ENCODE data around the genes GDAP1L1 and KCNS1.

GRCh38 chr20:44153447-44154114 is 33.4 kb downstream of the JPH2 start:
- PRO-cap = no peak

- PRO-cap = no peak
These were observed 32.4 kb downstream of the JPH2 start for GRCh38 chr20:44154545-44155129.

DNA sequence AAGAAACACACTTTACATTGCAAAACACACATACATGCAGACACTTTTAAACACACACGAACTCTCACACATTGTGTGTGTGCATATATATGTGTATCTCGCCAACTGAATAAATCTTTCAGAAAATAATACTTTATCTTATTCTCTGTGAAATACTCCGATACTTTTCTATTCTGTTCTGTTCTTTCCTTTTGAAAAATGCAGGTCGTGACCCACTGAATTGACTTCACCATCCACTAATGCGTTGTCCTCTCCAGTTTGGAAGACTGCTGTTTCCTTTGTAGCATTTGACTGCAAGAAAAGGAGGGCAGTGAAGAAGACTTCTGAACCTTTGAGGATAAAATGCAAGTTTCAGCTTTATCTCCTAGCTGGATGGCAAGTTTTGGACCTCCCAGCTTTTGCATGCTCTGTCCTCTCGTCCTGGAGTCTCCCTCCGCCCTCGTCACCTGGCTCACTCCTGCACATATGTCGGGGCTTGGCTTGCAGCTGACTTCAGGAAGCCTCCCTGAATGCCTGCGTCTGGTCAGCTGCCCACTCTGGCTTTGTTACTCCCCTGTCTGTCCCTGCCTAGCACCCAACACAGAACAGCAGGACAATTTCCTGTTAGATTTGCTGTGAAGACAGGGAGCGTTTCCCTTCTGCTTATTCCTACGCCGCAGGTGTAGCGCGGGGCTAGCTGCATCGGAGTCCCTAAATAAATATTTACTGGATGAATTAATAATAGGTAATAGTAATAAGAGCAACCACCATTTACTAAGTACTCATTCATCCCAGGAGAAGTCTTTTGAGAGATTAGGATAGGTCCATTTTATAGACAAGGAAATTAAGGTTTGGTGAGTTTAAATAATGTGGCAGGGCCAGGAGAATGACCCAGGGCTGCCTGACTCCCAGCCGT is 5.5 kb downstream of the JPH2 start:
- PRO-cap = no peak

- PRO-cap = no peak
These were observed 954 bp downstream of the JPH2 start for GRCh38 chr20:44185950-44186518.

- PRO-cap = no peak
These were observed at the start of gene GDAP1L1 for GRCh38 chr20:44246917-44247738. TSS of gene GDAP1L1 (plus strand) at chr20:44247308.

- PRO-cap = no peak
These were observed 33.3 kb upstream of the TTPAL start for GRCh38 chr20:44442374-44442767.

GRCh38 chr20:44478184-44478586 is 2.5 kb downstream of the TTPAL start:
- PRO-cap = no peak

- PRO-cap = no peak
These were observed 30.4 kb downstream of the ADA start for GRCh38 chr20:44621063-44621566.

DNA sequence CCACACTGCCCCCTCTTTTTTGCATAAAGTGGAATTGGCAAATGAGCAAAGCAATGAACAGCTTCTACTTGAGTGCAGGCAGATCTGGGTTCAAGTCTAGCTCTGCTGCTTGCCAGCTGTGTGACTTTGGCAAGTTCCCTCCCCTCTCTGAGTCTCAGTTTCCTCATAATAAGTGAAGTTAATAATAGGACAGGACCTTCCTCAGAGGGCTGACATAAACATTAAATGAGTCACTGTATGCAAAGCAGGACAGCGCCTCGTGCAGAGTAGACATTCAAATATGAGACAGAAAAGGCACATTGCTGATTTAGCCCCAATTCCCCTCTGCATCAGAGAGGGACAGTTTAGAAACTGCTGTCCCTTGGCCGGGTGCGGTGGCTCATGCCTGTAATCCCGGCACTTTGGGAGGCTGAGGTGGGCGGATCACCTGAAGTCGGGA is 4.7 kb downstream of the ADA start:
- PRO-cap = no peak

DNA sequence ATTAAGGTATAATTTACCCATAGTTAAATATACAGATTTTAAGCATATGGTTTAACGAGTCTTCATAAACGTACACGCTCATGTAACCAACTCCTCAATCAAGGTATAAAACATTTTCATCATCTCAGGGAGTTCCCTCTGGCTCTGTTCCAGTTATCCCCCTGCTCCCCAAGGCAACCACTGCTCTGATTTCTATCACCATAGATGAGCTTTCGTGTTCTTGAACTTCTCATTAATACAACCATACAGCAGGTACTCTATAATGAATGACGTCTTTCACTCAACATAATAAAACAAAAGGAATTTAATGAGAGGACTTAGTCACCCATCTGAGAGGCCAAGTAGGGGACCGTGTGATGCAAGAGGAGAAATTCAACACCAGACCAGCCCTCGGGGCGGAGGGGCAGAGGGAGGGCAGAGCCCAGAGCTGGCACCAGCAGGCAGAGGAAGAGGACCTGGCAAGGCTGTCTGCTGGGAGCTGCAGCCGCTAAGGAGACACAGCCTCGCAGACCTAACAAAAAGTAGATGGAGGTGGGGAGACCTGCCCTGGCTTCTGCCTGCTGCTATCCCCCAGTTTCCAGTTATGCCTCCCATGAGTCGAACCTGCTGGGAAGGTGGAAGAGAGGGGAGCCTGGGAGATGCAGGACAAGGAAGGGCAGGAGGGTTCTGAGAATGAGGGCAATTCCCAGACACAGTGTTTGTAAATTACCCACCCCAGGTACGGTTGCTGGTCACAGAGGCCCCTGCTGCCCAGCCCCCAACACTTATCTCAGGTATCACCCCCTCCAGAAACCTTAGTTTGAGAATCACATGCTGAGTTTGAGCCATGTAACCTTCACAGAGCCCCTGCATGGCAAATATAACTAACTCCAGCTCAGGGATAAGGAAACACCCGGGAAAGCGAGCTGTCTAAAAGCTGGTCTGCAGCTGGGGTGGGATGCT is 13.8 kb downstream of the CCN5 start:
- PRO-cap = unidirectional peak, plus-strand start at position 433 of the sequence

DNA sequence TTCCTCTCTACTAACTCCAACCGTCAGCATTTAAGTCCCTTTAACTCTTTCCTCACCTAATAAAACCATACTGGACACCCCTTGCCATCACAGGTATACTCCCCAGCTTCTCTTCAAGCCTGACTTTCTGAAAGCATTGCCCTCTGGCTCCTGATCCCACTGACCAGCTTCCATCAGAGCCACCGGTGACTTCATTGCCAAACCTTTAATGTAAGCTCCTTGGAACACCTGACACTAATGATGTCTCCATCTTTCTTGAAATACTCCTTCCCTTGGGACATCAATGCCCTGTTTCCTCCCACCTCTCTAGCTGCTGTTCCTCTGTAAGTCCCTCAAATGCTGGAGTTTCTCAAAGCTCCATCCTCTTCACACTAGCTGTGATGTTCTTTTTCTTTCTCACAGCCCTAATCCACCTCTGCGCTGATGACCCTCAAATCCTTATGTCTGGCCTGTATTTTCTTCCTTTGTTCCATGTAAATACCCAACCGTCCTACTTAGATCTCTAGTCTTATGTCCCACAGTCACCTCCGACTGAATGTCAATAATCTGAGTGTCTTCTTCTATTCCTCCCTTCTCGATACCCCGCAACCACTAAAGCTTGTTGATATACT is 7.0 kb downstream of the TOMM34 start:
- PRO-cap = no peak

DNA sequence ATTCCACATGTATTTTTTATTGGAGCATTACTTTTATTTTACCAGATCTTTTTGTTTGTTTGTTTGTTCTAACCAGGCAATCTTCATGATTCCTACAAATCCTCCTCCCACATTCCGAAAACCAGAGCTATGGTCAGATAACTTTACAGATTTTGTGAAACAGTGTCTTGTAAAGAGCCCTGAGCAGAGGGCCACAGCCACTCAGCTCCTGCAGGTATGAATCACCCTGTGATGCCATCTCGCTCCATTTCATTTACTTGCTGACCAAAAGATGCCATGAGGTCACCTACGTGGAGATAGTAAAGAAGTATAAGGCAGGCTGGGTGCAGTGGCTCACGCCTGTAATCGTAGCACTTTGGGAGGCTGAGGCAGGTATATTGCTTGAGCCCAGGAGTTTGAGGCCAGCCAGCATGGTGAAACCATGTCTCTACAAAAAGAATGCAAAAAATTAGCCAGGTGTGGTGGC is 30.8 kb downstream of the STK4 start:
- PRO-cap = no peak

DNA sequence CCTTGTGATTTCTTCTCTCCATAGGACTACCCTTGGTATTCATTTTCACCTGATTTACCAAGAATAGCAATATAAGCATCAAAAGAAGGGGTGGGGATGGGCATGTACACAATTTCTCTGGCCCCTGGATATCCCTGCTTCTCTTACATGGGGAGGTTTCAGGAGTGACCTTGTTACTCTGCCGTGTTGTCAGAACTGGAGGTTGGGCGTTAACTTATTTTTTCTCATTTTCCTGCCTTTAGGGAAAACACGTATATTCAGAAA is 46.1 kb downstream of the KCNS1 start:
- PRO-cap = no peak

DNA sequence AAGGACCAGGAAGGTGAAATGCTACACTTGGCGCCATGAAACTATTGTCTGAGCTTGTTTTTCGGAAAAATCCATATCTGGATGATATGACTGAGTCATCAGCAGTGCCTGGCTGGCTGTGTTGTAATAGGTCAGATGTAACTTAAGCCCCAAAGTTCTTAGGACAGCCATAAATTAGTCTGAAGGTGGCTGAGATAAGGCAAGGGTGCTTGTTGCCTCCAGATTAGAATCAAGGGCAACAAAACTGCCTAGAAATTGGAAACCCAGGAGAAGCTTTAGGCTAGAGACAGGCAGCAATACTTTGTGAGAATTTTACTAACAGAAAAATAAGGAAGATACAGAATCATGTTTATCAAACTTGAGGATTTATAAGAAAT is 29.6 kb downstream of the KCNS1 start:
- PRO-cap = no peak

DNA sequence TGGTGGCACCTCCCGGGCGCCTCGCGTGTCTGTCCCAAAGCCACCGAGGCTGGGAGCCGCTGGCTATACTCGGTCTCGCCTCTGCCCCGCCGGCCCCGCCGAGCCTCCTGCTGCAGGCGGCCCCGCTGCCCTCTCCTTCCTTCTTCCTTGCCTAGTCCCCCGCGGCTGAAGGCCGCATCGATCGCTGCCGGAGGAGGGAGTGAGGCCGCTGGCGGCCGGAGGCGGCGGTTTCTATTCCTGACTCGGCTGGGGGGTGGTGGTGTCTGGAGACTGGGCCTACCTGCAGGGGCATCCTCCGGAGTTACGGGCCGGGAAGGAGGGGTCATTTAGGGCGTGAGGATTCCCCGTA is at the start of gene KCNS1:
Gene KCNS1, minus strand, starts transcription at position 204 of the 349 bp plus-strand sequence.
- PRO-cap = bidirectional peak, plus-strand start at position 227 of the sequence, minus-strand start at position 167 of the sequence

GRCh38 chr20:45124038-45124372 is 260 bp downstream of the WFDC12 start:
- PRO-cap = no peak

DNA sequence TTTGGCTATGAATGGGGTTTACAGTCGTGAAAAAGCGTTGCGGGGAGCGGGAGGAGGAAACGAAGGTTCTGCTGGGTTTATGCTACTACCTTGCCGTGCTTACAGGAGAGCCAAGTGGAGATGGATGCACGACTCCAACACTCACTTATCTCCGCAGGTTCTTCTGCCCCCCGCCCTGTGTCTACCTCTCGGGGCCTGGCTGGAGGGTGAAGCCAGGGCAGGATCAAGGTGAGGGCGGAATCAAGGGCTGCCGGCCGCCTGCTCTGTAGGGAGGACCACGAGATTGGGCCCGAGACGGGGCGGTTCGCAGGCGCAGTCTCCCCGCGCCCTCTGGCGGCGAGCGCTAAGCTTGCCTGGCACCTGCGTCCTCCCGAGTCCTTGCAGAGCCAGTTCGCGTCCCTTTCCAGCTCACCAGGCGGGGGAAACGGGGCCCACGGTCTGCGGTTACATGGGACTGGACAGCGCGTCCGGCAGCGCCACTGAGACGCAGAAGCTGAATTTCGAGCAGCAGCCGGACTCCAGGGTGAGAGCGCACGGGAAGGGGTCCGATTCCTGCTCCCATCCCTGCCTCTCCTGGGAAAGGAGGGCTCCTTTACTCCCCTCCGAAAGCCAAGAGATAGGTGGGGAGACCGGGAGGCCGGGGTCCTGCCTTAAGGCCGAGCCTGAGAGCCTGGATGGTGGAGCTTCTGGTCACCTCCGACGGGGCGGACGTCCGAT is 3.5 kb upstream of the MATN4 start:
- PRO-cap = no peak

GRCh38 chr20:45337390-45338214 is 10.6 kb downstream of the SDC4 start:
- PRO-cap = bidirectional peak, plus-strand start at chr20:45337910, minus-strand start at chr20:45337711

DNA sequence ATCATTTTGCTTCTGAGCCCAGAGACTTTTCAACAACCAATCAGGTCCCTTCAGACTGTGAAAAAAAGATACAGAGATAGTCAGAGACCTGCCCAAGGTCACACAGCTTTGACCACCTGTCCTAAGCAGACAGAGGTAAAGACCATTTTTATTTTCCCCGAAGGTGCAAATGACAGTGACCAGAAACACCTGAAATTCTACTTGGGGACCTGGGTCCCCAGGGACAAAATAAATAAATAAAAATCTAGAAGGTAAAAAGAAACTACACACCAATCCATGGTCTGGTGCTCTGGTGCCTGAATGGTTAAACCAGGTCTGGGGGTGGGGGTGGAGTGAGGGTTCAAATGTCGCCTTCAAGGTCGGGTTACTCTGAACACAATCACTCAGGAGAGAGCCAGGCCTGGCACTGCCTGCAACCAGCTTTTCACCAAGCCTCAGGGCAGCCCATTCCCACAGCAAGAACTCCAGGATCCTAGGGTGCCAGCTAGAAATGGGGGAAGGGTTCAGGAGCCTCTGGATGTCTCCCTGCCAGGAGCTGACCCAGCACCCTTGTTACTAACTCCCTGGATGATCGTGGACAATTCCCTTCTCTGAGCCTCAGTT is 6.8 kb downstream of the SDC4 start:
- PRO-cap = no peak

- PRO-cap = bidirectional peak, plus-strand start at chr20:45343683, minus-strand start at chr20:45343520
These were observed 4.8 kb downstream of the SDC4 start for GRCh38 chr20:45343218-45344126.